Melanocyte of skin (primary cell): ENCODE data around the gene CP.

GRCh38 chr3:148729518-148729996, 31.9 kb downstream of the AGTR1 start:
- CAGE, long polyA plus RNA, 2 experiments, result no peak in any of the 2 experiments

GRCh38 chr3:148794336-148794676, 33.3 kb upstream of the CPB1 start:
- CAGE, long polyA plus RNA, 2 experiments, result no peak in any of the 2 experiments

DNA sequence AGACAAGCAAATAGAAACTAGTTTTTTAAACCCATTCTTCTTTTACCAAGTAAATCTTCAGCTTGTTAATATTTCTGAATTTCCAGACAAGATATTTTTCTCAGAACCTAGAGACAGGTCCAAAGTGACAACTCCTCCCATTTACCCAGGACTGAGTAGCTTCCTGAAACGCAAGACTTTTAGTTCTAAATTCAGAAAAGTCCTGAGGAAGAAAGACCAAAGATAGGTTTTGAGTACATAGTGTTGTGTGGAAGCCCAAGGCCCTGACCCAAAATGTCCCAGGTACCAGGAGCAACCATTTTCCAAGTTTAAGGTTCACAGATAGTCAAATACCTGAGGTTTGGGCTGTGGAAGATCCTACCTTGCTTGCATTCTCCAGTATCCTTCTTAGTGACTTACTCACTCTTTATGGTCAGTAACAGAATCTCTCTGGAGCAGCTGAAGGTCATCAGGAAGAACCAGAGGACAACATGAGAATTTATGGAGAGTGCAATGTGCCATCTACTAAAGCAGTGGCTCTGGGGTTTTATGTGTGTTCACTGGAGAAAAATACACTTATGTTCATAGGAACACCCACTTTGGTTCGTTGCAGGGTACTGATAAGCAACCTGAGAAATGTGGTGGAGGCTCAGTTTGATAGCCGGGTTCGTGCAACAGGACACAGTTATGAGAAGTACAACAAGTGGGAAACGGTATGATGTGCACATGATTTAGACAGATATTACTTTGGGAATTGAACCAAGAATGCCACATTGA, 12.7 kb downstream of the CPB1 start:
- CAGE, long polyA plus RNA, 2 experiments, result no peak in any of the 2 experiments

- CAGE, long polyA plus RNA, 2 experiments, result no peak in any of the 2 experiments
These were observed 16.1 kb upstream of the GYG1 start for GRCh38 chr3:148975059-148975740.

GRCh38 chr3:148990186-148990924, 985 bp upstream of the GYG1 start:
- CAGE, long polyA plus RNA, 2 experiments, result no peak in any of the 2 experiments

DNA sequence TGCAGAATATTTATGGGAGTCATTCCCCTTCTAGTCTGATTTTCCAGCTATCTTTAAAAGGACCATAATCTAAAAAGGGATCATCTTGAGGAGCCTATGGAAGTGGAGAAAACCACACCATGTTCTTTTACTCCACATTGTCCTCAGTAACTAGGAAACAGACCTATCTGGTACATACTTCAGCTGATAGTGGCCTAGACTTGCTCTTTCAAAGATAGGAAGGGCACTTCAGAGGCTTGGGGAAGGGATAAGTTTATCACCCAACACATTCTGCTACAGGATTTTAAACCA, 35.5 kb downstream of the CP start:
- CAGE, long polyA plus RNA, 2 experiments, result no peak in any of the 2 experiments

GRCh38 chr3:149207258-149207827, 14.3 kb downstream of the CP start:
- CAGE, long polyA plus RNA, 2 experiments, result no peak in any of the 2 experiments

GRCh38 chr3:149218945-149219498, 2.6 kb downstream of the CP start:
- CAGE, long polyA plus RNA, 2 experiments, result no peak in any of the 2 experiments

GRCh38 chr3:149221637-149222285, at the start of gene CP:
Gene CP (minus strand): TSS chr3:149221829.
- CAGE, long polyA plus RNA, 2 experiments, result no peak in any of the 2 experiments

DNA sequence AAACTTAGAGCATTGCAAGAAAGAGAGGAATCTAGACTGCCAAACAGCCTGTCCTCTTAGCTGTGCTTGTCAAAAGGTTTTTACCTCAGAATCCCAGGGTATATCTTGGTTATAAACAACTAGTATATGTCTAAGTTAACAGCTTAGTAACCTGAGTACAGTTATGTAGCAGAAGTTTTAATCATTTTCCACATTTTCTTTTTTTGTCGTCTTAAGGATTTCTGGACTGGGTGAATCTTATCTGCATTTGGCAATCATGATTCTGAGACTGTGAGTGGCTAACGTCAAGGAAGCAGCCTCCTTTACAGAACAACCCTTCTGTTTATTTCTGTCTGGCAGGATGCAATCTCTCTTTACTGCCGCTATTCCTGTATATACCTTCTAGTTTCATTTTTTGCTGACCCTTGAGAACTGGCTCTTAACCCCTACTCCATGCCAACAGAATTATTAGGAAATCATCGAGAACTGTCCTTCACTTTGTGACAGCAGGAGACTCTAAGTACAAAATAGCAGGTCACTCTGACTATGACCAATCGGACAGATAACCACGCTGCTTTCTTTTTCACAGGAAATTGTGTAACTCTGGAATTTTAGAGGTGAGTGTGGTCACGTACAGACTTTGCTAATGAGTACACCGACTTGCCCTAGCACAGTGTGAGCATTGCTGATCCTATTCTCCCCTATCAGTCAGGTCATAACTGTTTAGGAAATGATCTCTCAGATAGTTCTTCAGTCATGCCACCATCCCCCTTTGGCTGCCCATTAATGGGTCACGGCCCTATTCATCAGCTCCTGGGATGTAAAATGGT, 3.4 kb upstream of the CP start:
- CAGE, long polyA plus RNA, 2 experiments, result no peak in any of the 2 experiments

GRCh38 chr3:149385496-149386159, 8.2 kb upstream of the TM4SF1 start:
- CAGE, long polyA plus RNA, 2 experiments, result no peak in any of the 2 experiments

GRCh38 chr3:149395395-149396154, 18.1 kb upstream of the TM4SF1 start:
- CAGE, long polyA plus RNA, 2 experiments, result no peak in any of the 2 experiments

GRCh38 chr3:149466184-149466487, 8.4 kb upstream of the TM4SF4 start:
- CAGE, long polyA plus RNA, 2 experiments, result no peak in any of the 2 experiments

GRCh38 chr3:149507448-149508580, 33.3 kb downstream of the TM4SF4 start:
- CAGE, long polyA plus RNA, 2 experiments, result no peak in any of the 2 experiments

DNA sequence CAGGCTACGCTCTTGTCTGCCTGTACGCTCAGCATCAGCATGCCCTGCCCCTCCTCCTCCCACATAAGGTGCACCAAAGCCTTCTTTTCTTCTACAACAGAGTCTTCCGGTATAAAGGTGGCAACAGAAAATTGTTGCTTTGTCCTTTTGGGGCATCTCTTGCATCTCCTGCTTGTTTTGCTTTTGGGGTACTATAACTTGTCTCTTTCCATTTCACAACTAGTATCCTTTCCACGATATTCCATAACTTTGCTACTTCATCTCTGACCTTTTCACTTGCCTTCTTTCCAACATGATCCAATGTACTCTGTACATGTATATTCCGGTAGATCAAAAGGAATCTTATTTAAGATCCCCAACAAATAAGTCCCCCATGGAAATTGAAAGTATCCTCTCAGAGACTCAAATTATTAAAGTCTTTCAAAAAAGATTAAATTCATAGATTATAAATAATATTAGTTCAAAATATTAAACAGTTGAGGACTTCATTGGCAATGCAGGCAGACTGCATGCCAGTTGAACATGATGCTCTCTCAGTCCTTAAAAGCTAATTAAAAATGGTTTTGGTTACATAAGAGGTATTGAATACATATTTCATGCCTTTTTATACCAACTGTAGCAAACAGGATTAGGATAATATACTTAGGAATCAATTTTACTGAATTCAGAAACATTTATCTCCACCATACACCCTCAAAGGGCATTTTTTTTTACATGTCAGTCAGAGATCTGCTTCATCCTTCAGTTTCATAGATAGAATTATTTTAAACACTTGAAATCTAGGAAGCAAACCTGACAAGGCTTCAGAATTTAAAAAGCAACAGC, 44.4 kb downstream of the TM4SF4 start:
- CAGE, long polyA plus RNA, 2 experiments, result no peak in any of the 2 experiments

GRCh38 chr3:149642967-149643618, 14.7 kb downstream of the WWTR1 start:
- CAGE, long polyA plus RNA, 2 experiments, result no peak in any of the 2 experiments

DNA sequence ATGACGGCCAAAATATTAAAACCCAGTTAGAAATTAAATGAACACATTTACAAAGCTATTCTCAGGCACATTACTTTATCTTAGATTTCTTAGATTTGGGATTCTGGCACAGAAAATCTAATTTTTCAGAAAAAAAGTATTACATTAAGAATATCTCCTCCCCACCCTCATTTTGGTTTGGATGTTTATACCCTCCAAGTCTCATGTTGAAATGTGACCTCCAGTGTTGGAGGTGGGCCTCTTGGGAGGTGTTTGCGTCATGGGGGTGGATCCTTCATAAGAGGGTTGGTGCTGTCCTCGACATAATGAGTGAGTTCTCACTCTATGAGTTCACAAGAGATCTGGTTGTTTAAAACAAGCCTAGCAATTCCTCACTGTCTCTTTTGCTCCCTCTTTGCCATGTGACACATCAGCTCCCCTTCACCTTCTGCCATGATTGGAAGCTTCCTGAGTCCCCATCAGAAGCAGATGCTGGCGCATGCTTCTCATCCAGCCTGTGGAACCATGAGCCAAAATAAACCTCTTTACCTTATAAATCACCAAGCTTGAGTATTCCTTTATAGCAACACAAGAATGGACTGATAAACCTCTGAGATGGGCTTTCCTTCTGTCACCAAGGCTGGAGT, 45.7 kb upstream of the WWTR1 start:
- CAGE, long polyA plus RNA, 2 experiments, result no peak in any of the 2 experiments

DNA sequence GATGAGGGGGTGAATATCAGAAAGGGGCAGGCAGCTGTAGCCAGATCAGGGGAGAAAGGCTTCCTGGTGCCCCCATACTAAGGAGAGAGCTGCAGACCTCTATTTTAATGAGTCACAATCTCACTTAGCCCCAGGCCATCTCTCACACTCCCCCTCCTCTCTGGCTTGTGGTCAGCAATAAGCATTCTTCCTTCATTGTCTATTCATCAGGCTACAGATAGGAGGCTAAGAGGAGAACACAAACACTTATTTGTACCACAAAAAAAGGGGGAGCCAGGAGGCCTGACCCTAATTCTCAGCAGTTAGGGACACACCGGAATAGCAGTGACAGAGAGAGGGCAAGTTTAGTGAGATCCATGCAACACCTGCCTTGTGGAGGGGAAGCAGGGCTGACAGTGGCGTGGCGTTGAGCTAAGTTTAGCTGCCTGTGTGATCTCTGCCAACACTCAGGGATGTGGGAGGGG, 192.0 kb upstream of the TSC22D2 start:
- CAGE, long polyA plus RNA, 2 experiments, result no peak in any of the 2 experiments

DNA sequence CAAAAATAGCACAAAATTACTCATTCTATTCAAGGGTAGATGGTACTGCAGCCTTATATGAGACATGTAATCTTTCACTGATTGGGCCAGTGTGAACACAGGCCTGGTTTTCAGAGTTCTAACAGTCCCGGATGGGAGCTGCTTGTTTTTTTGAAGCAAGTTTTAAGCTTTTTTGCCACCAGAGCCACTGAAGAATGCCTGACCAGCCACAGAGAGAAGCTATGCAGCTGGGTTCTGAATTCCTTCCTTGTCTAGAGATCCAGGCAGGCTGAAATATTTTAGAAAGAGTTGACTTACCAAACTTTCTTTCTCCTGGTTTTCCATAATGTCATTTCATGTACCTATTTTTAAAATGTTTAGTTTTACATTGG, 172.2 kb upstream of the TSC22D2 start:
- CAGE, long polyA plus RNA, 2 experiments, result no peak in any of the 2 experiments

DNA sequence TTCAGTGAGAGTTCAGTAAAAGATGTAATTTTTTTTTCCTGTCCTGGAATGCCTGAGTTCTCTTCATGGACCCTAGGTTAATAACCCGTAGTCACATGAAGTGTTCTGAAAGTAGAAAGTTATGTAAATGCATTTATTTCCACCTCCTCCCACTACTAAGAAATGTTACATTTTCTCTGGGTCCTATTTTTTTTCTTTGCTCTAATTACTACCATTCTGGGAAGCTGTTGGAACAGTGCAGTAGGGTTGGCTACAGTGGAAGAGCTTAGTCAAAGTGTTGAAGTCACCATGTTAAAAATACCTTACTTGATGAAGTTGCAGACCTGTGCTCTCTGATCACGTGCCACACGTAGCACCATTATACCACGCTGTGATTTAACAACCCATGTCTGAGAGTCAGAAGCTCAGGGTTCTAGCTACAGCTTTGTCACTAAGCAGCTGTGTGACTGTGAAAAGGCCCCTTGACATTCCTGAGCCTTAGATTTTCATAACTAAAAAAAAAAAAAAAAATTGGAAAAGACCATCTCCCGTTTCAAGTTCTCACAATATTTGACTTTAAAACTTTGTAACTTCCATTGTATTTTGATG, 153.7 kb upstream of the TSC22D2 start:
- CAGE, long polyA plus RNA, 2 experiments, result no peak in any of the 2 experiments